Epithelial cell of prostate (primary cell): ENCODE measurements around a stretch of chr17.

- RRBS: under 1% methylated on average over 6 of the region's 11 CpGs
Observed at GRCh38 chr17:64496458-64496701, 474 bp downstream of the POLG2 start.

DNA sequence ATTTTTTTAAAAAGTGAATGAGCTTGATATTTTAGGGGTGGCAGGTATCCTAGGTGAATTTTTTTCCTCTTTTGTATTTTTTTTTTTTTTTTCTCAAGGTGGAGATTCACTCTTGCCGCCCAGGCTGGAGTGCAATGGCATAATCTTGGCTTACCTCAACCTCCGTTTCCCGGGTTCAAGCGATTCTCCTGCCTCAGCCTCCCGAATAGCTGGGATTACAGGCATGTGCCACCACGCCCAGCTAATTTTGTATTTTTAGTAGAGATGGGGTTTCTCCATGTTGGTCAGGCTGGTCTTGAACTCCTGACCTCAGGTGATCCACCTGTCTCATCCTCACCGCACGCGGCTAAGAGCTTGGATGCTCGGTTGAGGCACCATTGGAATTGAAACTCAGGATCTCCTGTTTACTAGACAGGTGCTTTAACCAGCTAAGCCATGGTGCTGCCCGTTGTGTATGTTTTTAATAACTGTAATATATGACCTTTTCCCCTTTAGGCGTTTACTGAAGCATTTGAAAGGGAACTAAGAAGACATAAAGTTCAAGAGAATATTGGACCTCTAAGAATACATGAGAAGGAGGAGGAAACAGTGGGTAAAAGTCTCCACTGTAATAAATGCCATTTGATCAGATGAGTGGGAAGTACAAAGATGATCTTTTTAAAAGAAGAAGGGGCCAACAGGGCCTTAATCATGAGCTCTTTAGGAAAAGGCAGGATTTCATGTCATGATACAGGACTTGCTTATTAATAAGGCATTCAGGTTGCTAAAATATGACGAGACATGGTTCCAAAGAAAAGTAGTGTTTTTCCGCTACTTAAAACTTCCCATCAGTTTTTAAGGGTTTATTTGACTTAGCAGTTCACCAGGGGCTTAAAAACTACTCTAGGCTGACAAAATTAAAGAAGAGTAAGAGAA, 23.9 kb downstream of the CEP95 start:
- RRBS: no CpG with 5 or more reads among the region's 14 CpGs

DNA sequence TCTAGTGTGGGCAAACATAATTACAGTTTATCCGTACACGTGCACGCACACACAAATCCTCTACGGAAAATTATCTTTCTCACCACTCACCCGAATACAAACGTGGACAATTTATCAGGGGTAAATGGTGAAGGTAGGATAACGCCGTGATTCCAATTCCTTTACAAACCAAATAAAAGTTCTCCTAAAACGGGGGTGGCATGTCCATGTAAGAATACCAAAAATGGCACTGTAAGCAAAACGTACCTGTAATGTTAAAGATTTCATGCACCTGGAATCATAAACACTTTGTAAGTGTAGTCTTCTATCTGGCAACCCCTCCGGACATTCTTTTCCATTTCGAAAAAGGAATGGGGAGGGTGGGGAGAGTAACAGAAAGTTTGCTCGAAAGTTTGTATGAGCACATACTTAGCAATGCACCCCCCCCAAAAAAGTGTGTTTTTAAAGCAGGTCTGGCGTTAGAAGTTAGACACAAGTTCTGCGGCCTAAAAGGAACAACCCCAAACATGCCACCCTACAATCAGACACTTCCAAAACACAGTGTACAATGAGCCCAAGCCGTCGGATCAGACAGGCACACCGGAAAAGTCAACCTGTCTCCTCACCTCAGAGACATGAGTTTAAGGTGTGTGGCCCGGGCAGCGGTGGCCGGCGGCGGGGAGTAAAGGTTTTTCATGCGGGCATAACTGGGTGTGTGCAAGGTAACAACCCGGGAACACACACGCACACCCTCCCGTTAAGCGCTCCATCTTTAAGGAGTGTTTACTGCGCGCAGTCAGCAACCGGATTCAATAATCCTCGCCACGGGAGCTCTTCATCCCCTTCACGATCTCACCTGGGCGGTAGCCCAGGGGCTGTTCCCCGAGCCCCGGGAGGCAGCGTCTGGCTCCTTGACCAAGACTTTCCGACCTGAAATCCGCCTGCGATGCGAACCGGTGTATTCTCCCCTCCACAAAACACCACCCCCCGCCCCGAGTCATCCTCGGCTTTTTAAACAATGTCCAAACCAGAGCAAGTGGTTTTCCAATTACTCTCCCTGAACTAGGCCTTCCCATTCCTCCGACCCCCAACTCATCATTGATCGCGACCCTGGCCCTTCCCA, 1.1 kb downstream of the SMURF2 start:
- RRBS: under 1% methylated on average over 5 of the region's 49 CpGs

DNA sequence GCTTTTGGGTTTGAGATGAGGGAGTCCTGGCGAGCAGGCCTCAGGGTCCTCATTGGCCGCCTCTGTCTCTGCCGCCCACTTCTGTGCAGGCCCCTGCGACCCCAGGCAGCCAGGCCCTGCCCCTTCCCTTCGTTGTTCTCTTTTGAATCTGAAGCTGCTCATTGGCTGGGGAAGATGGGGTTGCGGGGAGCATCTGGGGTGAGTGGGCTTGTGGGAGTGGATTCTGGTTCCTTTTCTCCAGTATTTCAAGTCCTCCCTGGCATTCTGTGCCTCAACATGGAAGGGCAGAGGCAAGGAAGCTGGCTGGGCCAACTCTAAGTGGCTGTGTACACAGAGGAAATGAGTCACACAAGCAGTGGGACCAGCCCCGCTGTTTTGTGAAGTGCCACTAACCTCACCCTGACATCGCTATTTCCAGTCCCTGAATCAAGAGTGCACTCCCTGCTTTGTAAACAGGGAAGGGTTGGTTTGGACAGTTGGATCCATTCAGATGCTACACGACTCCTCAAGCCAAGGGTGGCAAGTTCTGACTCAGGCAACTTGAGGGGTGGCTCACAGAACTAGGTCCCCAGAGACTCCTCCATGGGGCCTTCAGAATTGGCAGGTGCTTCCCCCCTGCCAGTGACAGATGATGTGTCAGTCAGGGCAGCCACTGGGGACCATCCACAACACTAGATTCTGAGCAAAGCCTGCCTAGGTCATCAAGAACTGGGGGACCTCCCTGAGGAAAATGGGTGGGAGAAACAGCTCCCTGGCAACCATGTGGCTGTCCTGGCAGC, 110.8 kb downstream of the LRRC37A3 start:
- RRBS: no CpG with 5 or more reads among the region's 9 CpGs

GRCh38 chr17:64969926-64970489, 50.7 kb upstream of the LRRC37A3 start:
- RRBS: no CpG with 5 or more reads among the region's 10 CpGs

DNA sequence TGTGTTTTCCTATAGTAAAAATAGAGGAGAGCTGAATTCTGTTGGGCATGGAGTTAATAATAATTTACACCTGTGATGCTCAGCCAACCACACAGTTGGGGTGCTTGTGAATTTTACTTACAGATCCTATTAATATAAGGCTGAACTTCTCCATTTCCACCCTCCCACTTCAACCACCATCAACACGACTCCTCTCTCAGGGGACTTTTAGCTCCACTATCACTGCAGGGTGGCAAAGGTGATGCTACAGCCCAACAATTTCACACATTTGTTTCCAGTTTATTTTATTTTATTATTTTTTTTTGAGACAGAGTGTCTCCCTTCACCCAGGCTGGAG, 58.1 kb downstream of the GNA13 start:
- RRBS: no CpG with 5 or more reads among the region's 1 CpG

DNA sequence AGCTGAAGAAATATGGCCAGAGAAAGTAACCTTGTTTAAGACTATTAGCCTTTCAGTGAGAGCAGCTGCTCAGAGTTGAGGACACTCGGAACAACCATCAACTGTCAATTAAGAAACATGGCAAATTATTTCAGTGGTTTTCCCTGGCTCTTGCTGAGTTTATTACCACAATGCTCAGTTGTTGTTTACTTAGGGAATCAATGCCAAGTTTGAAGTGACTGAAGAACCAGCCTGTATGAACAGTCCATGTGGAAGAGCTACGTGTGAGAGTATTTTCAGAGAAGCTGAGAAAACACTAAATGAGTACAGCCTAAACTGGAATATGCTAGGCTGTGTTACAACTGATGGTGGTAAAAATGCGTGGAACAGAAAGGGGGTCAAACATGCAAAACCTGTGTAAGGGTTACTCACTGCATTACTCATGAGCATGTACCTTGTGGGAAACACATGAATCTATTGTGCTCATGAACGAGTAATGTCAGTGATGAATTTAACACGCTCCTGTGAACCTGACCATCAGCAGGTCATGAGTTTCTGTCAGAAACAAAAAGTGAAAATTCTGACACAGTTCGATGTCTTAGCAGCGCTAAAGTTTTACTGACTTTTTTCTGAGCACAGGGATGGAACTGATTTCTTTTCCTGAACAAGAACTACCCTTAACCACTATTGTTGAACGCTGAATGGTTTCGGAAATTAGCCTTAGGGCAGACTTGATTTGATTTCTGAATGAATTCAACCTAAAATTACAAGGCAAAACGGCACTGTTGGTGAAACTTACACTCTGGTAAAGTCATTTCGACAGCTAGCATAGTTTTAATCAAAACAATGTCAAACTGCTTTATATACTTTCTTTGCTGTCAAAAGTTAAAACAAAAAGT, 33.5 kb downstream of the GNA13 start:
- RRBS: no CpG with 5 or more reads among the region's 11 CpGs

DNA sequence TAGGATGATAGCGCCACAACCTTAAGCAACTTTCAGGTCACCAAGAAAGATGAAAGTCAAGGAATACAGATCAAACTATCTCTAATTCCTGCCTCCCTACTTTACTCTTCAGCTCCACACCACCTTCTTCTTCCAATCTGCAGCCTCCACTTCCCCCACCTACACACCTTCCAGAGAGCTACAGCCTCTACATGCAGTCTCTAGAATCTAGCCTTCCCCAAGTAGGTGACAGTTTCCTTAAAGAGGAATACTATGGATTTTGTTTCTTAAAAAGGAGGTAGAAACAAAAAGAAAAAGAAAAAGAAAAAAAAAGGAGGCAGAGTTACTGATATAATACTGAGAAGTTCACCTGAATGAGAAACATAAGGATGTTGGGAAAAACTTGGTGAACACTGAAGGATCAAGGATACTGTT, 27.9 kb downstream of the GNA13 start:
- RRBS: no CpG with 5 or more reads among the region's 1 CpG

- RRBS: 1% methylated on average over 14 of the region's 59 CpGs
Observed at GRCh38 chr17:65122661-65123728, 14.2 kb upstream of the RGS9 start.

DNA sequence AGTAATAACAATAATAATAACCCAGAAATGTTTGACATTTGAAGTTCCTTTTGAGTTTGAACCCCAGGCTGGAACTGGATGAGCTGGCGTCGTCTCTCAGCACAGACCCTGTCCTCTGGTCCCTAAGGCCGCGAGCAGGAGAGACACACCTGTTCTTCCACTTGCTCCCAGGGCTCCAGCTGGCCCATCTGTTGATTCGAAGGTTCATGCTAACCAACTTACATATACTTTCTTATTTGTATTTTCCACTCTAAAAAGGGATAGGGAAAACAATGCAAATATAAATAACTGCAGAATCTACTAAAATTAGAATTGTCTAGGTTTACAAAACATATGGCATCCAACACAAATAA, 13.4 kb upstream of the RGS9 start:
- RRBS: no CpG with 5 or more reads among the region's 5 CpGs

GRCh38 chr17:65293796-65294395, 156.7 kb downstream of the RGS9 start:
- RRBS: no CpG with 5 or more reads among the region's 14 CpGs

DNA sequence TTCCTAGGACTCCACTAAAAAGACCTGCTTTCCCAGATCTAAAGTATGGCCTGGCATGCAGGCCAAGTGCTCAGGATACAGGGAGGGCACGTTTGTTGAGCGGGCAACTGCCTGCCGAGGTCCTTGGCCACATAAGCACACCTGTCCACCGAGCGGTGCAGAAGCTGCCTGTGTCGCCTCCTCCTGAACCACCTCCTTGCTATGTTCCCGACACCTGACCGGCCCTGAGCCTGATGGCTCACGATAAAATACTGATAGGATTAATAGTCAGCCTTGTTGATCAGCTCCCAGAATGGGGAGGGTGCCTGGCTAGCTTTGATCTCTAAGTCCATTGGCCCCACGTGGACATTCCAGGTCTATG, 33.7 kb downstream of the AXIN2 start:
- RRBS: no CpG with 5 or more reads among the region's 10 CpGs

DNA sequence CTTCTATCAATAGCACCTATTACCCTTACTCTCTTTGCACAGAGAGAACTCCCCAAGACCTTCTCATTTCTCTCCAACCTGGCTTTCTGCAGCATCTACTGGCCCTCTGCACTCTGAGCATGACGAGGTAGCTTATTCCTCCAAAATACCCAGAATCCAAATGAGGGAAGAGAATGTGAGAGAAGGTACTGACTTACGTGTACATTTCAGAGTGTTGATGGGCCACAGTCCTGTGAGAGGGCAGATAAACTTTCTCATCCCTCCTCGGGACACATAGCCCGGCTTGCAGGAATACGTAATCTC, 1.4 kb downstream of the APOH start:
- RRBS: no CpG with 5 or more reads among the region's 5 CpGs

GRCh38 chr17:66230057-66230629, 928 bp upstream of the APOH start:
- RRBS: no CpG with 5 or more reads among the region's 4 CpGs

- RRBS: no CpG with 5 or more reads among the region's 13 CpGs
Observed at GRCh38 chr17:66374838-66375706, 72.7 kb downstream of the PRKCA start.

DNA sequence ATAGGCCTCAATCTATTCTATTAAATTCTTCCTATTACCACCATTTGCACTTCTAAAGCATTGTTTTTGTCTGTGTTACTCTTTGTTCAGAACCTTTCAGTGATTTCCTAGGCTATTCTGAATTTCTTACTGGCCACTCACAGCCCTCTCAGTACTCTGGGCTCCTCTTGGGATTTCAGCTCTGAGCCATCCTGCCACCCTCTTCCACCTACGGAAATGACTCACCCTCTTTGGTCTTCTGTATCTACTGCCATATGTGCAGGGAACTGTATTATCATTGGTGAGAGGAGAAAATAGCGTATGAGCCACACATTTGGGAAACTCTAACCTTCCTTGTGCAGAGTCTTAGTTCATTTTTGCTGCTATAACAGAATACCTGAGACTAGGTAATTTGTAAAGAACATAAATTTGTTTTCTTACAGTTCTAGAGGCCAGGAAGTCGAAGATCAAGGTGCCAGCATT, 191.5 kb downstream of the PRKCA start:
- RRBS: no CpG with 5 or more reads among the region's 3 CpGs

DNA sequence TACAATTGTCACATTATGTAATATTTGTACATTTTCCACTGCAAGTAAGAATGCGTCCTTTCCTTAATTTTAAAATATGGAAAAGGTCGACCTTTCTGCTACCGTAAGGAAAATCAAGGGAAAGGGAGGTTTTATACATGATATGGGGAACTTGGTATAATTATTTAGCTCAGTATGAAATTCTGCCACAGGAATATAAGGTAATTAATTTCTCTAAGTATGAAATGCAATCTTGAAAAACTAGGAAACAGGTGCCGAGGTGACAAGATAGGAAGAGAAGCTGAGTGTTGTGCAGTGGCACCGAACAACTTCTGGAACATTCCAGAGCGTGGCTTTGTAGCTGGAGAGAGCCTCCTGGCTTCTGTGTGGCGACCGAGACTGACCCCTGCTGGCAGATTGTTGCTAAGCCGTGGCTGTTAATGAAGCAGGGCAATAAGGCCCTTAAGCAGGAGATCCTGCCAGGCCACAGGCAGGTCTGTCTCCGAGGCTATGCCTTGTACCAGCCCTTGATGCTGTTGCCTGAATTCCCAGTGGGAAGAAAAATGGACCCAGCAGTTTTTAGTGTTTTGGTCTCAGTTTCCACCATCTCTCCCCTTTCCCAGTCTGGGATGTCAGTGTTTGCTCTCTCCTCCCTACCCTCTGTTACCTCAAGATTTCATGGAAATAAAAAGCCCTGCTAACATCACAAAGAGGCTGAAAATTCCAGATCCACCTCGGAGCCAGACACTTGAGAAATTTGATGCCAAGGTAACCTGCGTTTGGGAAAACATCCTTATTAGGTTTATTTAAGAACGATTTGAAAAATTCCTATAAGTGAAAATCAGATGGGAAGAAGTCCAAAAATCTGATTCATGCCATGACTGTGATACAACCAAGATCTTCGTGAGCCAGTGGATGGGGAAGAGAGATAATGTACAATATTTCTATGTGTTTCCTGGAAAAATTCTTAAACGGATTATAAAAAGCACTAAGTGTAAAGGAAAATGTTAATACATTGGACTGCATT, 264.9 kb downstream of the PRKCA start:
- RRBS: no CpG with 5 or more reads among the region's 15 CpGs

- RRBS: no CpG with 5 or more reads among the region's 14 CpGs
Observed at GRCh38 chr17:66578806-66579326, 256.1 kb upstream of the CACNG5 start.

- RRBS: no CpG with 5 or more reads among the region's 11 CpGs
Observed at GRCh38 chr17:66691356-66692264, 143.3 kb upstream of the CACNG5 start.

- RRBS: 98% methylated on average over 3 of the region's 15 CpGs
Observed at GRCh38 chr17:66789834-66790725, 44.8 kb upstream of the CACNG5 start.